ENCODE measurements around a stretch of chr3.

- RRBS, result no CpG with 5 or more reads among the region's 5 CpGs
Measured at GRCh38 chr3:129211283-129211605, 27.5 kb upstream of the CNBP start.

GRCh38 chr3:129314583-129315275 is 1.4 kb downstream of the H1-10 start:
- RRBS, result 2% methylated on average over 37 of the region's 57 CpGs

DNA sequence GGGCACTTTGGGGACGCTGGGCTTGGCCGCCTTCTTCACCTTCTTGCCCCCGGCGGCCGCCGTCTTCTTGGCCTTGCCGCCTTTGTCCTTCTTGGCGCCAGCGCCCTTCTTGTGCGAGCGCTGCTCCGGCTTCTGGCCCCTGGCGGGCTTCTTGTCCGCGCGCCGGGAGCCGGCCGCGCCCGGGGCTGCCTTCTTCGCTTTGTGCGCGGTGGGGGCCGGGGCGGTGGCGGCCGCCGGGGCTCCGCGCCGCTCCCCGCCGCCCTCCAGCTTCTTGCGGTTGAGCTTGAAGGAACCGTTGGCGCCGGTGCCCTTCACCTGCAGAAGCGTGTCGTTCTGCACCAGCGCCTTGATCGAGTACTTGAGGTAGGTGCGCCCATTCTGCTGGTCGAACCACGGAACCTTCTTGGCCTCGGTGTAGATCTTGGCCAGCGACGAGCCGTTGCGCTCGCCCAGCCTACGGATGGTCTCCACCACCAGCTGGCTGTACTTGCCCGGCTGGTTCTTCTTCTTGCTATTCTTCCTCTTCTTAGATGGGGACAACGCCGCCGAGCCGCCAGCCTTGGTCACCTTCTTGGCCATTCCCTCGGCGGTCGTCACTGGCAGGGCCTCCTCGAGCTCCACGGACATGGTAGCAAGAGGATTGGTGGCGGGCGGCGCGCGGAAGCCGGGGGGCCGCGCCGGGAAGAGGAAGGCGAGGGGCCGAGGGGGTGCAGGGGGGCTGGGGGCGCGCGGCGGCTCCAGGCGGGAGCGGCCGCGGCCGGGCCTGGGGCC is 625 bp downstream of the H1-10 start:
- RRBS, result 2% methylated on average over 38 of the region's 82 CpGs

DNA sequence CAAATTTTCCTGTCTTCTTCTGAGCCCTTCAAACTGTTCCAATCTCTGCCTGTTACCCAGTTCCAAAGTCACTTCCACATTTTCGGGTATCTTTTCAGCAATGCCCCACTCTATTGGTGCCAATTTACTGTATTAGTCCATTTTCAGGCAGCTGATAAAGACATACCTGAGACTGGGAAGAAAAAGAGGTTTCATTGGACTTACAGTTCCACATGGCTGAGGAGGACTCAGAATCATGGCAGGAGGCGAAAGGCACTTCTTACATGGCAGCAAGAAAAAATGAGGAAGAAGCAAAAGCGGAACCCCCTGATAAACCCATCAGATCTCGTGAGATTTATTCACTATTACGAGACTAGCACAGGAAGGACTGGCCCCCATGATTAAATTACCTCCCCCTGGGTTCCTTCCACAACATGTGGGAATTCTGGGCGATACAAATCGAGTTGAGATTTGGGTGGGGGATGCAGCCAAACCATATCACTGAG is 49.1 kb upstream of the H1-10 start:
- RRBS, result no CpG with 5 or more reads among the region's 7 CpGs

- RRBS, result no CpG with 5 or more reads among the region's 3 CpGs
Measured at GRCh38 chr3:129418445-129418805, 10.0 kb downstream of the EFCAB12 start.

GRCh38 chr3:129486424-129486793 is 42.0 kb upstream of the RHO start:
- RRBS, result no CpG with 5 or more reads among the region's 1 CpG

GRCh38 chr3:129554785-129555462 is 11.9 kb downstream of the H1-8 start:
- RRBS, result no CpG with 5 or more reads among the region's 17 CpGs

- RRBS, result no CpG with 5 or more reads among the region's 24 CpGs
Measured at GRCh38 chr3:129585781-129586525, 20.5 kb downstream of the PLXND1 start.

DNA sequence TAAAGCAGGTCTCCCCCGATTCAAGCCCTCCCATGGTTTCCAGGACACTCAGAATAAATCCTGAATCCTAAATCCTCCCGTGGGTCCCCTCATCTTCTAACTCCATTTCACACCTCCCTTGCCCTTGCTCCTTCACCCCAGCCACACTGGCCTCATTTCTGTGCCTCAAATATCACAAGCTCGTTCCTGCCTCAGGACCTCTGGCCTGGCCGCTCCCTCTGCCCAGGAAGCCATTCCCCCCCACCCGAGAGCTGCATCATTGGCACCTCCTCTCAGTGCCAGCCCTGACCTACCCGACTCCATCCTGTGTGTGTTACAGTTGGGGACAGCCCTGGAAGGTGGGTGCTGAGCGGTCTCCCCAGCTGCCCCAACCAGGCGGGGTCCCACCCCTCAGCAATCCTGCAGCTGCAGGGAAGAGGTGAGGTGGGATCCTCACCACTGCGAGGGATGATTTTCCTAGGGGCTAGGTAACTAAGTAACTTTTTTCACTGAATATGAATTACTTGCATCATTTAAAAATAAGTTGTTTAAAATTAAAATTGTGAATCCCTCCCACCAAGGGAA is 14.5 kb downstream of the PLXND1 start:
- RRBS, result no CpG with 5 or more reads among the region's 9 CpGs

DNA sequence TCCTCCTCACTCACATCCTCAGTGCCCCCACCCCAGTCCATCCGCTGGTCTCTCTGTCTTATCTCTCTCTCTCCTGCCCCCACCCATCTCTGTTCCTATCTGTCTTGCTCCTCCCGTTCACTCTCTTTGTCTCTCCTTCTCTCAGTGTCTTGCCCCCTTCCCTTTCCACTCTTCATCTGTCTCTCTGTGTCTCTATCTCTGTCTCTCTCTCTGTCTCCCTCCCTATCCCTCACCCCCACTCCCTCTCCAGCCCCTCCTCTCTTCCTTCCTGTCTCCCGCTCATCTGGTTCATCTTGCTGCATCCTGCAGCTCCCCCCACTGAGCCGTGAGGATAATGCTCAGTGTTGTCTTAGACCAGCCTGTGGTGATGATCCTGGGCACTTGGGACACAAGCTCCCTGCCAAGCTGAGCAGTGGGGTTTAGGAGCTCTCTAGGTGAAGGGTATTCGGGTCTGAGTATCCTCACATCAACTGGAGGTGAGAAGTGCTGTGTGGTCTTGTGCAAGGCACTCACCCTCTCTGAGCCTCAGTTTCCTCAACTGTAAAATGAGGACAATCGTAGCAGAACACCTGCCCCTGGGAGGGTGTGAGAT is 2.2 kb upstream of the PLXND1 start:
- RRBS, result no CpG with 5 or more reads among the region's 6 CpGs

- RRBS, result no CpG with 5 or more reads among the region's 10 CpGs
Measured at GRCh38 chr3:129624236-129624757, 17.8 kb upstream of the PLXND1 start.

GRCh38 chr3:129942403-129942804 is 32.1 kb upstream of the TRH start:
- RRBS, result no CpG with 5 or more reads among the region's 5 CpGs

GRCh38 chr3:130941436-130942254 is 47.8 kb downstream of the ATP2C1 start:
- RRBS, result no CpG with 5 or more reads among the region's 5 CpGs

DNA sequence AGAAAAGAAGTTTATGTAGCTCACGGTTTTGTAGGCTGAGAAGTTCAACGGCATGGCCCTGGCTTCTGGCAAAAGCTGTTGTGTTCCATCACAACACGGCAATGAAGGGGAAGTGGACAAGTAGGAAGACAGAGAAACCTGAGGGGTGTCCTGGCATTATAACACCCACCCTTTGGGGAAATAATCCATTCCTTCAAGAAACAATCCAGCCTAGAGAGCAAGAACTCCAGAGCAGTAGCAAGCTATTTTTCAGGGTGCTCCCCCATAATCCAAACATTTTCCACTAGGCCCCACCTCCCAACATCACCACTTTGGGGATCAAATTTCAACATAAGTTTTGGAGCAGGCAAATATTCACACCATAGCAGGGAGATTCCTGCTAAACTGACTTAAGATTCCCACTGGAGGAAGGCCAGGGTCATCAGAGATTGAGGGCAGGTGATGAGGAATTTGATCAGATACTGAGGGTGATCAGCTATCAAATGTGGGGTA is 30.4 kb upstream of the NUDT16 start:
- RRBS, result no CpG with 5 or more reads among the region's 3 CpGs

DNA sequence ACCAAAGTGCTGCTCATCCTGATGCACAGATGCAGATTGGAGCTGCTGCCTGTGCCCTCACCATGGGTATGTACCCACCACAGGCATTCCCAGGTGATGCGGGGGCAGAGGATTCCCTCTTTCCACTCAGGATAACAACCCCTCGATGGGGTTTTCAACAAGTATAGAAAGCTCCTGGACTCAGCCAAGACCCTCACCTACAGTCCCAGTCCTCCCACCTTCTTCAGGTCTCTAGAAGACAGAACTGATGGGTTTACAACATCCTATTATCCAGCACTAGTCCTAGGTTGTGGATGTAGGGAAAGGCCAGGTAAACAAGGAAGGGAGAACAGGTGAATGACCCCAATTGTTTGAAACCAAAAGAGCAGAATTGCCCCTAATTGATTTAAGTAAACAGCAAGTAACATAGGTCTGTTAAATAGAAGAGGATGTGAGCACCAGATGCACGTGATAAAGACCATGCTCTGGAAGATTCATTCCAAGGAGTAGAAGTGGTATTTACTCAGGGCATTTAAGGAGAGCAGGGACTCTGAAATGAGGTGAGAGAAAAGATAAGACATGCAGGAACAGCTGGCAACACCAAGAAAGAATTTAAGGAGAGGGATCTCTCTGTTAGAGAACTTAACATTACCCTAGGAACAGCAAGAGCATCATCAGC is 6.1 kb downstream of the NUDT16 start:
- RRBS, result no CpG with 5 or more reads among the region's 3 CpGs

DNA sequence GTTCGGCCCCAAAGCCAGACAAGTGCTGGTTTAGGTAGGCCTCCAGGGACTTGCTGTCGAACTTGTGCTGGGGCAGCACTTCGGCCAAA is 131 bp downstream of the ACAD11 start:
- RRBS, result no CpG with 5 or more reads among the region's 3 CpGs

DNA sequence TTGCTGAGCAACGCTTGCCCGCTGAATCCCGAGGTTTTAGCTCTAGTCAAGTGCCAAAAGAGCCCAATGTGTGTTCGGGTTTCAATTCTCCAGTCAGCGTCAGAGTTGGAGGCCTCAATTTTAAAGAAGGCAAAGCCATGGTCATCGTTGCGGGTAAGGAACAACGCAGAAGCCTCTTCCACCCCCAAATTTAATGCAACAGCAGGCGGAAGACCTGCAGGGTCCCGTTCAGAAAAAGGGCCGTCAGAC is 213 bp upstream of the ACAD11 start:
- RRBS, result no CpG with 5 or more reads among the region's 11 CpGs

DNA sequence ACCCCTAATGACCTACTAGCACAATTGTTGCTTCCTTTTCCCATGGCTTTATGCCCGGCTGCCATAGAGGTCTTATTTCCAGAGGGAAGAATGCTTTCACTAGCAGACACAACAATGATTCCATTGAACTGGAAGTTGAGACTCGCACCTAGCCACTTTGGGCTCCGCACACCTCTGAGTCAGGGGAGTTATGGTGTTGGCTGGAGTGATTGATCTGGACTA is 60.7 kb upstream of the CDV3 start:
- RRBS, result no CpG with 5 or more reads among the region's 3 CpGs

- RRBS, result 2% methylated on average over 51 of the region's 80 CpGs
Measured at GRCh38 chr3:133574109-133574814, 776 bp downstream of the CDV3 start.

GRCh38 chr3:133655034-133655729 is 6.6 kb downstream of the TOPBP1 start:
- RRBS, result no CpG with 5 or more reads among the region's 5 CpGs